Placental pericyte (primary cell): ENCODE measurements around the gene CYP27C1.

GRCh38 chr2:127104817-127105528 is 2.0 kb downstream of the BIN1 start:
- CAGE, long polyA plus RNA, result no peak

- CAGE, long polyA plus RNA, result no peak
Observed at GRCh38 chr2:127143703-127144754, 37.1 kb upstream of the BIN1 start.

GRCh38 chr2:127147058-127147463 is 40.1 kb upstream of the BIN1 start:
- CAGE, long polyA plus RNA, result no peak

DNA sequence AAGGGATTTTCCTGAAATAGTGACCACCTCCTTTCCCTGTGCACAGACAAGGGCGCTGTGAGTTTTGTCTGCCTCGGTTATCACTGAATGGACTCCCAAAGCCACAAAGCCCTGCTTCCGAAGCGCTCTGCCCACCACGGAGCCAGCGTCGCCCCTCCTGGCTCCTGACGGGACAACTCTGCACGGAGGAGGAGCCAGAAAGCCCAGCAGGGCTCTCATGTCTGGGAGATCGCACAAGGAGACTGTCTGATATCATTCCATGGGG is 14.6 kb downstream of the CYP27C1 start:
- CAGE, long polyA plus RNA, result no peak

GRCh38 chr2:127219590-127220548 is at the start of gene CYP27C1:
Gene CYP27C1 (minus strand): TSS chr2:127220299.
- CAGE, long polyA plus RNA, result no peak

DNA sequence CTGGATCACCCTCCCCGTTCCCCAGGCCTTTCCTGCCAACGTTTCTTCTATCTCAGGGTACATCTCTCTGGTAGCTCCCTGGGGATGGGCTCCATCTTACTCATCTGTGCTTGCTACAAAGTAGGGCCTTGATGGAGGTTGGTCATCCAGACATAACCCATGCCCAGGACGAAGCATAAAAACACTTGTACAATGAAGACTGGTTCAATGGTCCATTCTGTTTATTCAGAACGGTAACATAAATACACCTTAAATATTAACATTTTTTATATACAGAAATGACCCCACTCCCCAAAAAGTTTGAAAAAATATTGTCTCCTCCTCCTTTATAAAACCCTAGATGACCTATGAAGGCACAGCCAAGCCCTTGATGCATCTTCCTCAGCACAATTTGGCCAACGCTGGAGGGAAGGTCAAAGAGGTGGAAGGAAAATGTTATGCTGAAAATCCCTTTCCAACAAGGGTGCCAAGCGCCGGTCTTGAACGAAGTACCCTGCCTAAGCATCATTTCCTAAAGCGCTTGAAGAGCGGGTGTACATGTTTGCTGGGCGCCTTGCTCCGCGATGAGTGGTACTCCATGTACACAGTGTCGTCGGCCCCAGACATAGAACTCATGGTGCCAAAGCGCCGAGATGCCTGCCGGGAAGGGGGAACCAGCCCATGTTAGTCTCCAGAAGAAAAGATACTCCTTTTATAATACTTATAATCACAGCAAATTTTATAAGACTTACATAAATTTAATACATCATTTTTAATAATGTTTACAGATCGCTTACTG is 36.7 kb downstream of the ERCC3 start:
- CAGE, long polyA plus RNA, result no peak

DNA sequence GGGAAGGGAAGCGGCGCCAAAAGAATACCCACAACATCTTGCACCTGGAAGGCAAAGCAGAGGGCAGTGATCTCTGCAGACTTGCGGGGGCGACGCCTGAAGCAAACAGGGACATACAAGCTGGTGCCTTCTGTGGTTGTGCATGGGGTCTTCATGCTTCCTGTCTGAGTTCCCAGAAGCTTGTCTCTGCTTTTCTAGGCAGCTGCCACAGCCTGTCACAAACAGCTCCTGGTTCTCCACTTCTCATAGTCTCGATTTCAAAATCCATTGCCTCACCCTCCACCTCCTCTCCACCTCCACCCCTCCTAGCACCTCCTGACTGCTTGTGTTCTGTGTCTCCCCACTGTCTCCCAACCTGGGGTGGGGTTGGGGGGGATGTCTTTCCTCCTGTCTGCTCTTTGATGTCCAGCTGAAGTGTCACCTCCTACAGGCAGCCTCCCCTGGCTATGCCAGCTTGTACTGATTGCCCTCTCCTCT is 1.7 kb upstream of the PROC start:
- CAGE, long polyA plus RNA, result no peak

GRCh38 chr2:127418570-127419116 is 416 bp downstream of the PROC start:
- CAGE, long polyA plus RNA, result no peak

DNA sequence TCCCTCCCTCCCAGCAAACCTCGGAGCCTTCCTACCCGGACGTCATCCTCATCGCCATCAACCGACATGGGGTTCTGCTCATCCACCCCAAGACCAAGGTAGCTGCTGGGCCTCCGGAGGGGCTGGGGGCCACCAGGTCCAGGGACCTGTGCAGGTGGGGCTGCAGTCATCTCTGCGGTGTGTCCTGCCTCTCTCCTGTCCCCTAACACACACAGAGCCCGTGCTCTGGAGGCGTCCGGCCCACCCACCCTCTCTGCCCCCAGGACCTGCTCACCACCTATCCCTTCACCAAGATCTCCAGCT is 9.5 kb upstream of the GPR17 start:
- CAGE, long polyA plus RNA, result no peak

GRCh38 chr2:127660241-127660499 is 14.2 kb downstream of the GPR17 start:
- CAGE, long polyA plus RNA, result no peak

- CAGE, long polyA plus RNA, result no peak
Observed at GRCh38 chr2:127681159-127681850, 6.0 kb upstream of the LIMS2 start.

- CAGE, long polyA plus RNA, result no peak
Observed at GRCh38 chr2:127762907-127763632, 47.9 kb downstream of the WDR33 start.

DNA sequence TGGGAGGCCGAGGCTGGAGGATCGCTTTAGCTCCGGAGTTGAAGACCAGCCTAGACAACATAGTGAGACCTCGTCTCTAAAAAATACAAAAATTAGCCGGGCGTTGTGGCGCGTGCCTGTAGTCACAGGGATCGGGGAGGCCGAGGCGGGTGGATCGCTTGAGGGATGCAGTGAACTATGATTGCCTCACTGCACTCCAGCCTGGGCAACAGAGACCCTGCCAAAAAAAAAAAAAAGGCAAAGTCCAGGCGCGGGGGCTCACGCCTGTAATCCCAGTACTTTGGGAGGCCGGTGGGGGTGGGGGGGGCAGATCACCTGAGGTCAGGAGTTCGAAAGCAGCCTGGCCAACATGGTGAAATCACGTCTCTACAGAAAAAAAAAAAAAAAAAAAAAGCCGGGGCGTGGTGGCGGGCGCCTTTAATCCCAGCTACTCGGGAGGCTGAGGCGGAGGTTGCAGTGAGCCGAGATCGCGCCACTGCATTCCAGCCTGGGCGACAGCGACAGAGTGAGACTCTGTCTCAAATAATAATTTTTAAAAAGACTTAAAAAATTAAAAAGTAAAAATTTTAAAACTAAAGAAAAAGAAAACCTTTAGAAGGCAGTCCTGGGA is 1.2 kb upstream of the POLR2D start:
- CAGE, long polyA plus RNA, result no peak

DNA sequence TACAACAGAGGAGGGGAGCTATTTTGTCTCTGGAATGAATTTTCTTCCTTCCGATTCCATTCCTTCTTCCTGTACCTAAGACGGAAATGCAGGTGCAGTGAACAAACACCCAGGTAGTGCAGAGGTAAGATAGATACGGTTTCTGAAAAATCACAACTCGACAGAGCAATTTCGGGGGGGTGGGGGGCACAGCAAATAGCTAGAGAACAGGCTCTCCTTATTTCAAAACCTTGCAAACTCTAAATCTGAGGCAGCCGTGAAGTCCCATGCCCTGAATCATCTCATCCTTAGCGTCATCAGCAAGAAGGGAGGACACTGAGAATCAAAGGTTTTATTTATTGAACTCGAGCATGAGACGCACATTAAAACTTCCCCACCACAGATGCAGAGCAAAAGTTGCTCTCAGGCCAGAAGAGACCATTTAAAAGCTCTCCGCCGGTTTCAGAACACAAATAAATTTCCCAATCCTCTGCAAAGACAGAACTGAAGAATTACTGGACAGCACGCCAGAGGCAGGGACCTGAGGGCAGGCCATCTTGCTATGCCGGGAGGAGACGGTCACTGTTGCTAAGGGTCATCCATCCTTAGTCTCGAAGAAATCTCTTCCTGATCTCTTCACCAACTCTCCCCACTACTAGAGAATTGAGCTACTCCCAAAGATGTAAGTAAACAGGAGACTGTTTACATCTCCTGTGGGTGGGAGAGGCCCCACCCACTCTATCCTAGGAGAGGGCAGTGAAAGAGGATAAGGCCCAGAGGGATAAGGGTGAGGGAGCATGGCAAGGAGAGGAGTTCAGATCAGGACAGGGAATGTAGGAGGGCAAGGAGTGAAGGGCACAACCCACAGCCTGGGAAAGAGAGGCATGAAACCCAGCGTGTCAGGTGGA is 1.3 kb downstream of the AMMECR1L start:
- CAGE, long polyA plus RNA, result no peak

DNA sequence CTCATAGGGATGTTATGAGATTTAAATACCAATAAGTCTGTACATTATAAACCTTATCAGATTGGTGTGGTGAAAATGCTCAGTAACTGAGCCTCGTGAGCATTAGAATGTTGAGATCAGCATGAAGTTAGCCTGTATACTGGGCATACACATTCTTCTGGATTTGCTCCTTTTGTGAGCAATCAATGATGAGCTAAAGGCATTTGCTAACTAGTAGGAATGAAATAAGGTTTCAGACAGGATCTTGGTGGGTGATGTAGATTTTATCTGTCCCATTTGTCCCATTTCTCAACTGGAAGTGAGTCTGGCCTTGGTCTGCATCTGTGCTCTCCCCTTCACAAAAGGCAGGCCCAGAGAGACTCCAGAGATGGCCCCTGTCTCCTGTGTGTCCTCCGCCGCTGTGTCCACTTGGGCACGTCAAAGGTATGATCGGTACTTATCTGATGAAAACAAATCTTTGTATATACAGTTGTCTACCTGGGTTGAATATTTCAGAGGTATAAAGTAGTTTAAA is 3.2 kb upstream of the AMMECR1L start:
- CAGE, long polyA plus RNA, result no peak

- CAGE, long polyA plus RNA, result no peak
Observed at GRCh38 chr2:128012702-128013135, 15.1 kb downstream of the SAP130 start.

DNA sequence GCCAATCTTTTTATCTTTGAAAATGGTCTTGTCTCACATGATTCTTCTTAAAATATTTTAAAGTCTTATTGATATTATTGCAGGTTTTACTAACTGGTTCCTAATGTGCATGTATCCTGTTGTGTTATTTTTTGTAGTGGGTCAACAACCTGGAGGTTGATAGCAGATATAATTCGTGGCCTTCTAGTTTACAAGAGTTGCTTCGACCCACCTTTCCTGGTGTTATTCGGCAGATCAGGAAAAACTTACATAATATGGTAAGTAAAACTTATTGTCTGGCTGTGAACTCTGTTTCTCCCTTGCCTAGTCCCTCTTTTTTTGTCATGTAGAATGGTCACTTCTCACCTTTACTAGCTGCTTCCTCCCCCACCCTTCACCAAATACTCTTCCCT is 42.0 kb downstream of the UGGT1 start:
- CAGE, long polyA plus RNA, result no peak

- CAGE, long polyA plus RNA, result no peak
Observed at GRCh38 chr2:128282473-128282968, 36.1 kb downstream of the HS6ST1 start.

GRCh38 chr2:128395850-128396329 is 77.2 kb upstream of the HS6ST1 start:
- CAGE, long polyA plus RNA, result no peak

DNA sequence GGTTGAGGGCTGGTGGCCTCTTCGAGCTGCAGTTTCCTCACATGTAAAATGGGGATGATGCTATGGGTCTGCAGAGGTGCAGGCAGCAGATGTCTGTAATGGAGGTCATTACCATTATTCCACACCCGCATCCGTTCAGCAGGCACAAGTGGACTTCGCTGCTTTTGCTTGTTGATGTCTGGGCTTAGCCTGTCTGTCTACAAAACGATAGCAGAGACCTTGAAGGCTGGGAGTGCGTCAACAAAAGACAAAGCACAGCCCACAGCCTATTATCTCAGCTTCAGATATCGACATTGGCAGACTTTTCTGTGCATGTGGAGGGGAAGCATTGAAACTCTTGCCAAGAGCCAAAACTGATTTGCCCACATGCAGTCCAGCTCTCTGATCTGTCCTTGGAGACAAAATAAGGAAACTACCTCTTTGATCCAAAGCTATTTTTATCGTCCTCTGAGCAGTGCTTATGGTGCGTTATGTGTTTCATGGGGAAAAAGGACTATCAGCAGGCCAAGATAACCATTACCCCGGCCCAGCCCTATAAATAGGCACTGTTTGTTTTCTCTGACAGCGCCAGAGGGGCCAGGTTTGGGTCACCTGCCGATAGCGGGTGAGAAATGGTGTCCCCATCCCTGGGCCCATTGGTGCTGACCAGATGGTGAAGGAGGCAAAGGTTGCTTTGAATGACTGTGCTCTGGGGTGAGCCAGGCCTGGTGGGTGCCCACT is 175.9 kb upstream of the HS6ST1 start:
- CAGE, long polyA plus RNA, result no peak